Kidney epithelial cell (primary cell): ENCODE measurements around the genes WNT16, PTPRZ1, FEZF1, IQUB and LMOD2.

GRCh38 chr7:117019973-117021268 is 67.1 kb downstream of the ST7 start:
- RAMPAGE, long total RNA: no peak
- RRBS: no CpG with 5 or more reads among the region's 19 CpGs

GRCh38 chr7:117273921-117274389 is 48.9 kb downstream of the WNT2 start:
- RAMPAGE, long total RNA: no peak
- RRBS: 7% methylated on average over 3 of the region's 12 CpGs

DNA sequence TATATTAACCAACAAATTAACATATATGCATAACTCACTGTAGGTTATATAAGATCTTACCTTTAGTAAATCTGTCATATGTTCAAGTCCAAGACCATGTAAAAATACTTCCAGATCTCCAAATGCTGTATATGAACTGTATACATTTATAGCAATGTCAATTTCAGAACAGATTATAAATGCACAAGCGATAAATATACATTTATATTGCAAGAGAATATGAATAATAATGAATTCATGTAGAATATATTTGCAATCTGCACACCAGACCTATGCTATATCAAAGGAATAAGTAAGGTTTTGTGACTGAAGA is 45.3 kb downstream of the ASZ1 start:
- RAMPAGE, long total RNA: no peak
- RRBS: no CpG with 5 or more reads among the region's 1 CpG

DNA sequence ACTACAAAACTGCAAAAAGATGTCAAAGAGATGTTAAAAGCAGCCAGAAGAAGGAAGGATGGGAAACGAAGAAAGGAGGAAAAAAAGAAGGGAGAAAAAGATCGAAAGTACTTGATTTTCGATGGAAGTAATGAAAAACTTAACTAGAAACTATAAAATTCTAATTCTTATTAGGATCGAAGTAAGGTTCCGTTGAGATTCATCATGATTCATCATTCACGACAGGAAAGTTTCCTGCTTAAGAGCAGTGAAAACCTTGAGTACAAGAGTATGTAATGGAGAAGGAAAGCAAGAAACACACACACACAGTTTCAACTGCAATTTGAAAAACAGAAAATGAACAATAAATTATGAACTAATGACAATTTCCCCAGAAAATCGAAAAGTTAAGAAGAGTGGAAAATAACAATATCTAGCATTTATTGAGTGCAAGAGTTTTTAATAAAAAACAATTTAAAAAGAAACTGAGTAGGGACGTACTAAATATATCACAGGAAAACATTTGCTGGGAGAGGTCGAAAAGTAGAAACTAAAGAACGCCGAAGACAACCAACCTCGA is 1.1 kb upstream of the ING3 start:
- RAMPAGE, long total RNA: no peak
- RRBS: no CpG with 5 or more reads among the region's 12 CpGs

DNA sequence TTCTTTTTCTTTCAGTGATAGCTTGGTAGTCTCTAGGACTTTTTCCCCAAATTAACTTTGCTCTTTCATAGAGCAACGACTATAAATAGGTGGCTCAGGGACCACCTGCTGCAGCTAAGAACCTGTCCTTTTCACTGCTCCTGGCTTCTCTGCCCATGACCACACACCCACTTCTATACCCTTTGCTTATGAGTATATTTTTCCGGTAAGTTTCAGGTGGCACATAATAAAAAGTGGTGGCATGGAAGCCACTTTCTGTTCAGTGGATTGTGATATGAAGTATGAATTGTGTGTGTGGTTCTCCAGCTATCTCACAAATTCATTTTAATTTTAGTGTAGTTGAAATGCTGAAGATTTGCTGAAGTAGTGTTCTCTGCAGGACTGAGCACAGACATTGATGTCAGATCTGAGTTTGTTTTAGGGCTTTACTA is 1.3 kb downstream of the ING3 start:
- RAMPAGE, long total RNA: no peak
- RRBS: no CpG with 5 or more reads among the region's 2 CpGs

DNA sequence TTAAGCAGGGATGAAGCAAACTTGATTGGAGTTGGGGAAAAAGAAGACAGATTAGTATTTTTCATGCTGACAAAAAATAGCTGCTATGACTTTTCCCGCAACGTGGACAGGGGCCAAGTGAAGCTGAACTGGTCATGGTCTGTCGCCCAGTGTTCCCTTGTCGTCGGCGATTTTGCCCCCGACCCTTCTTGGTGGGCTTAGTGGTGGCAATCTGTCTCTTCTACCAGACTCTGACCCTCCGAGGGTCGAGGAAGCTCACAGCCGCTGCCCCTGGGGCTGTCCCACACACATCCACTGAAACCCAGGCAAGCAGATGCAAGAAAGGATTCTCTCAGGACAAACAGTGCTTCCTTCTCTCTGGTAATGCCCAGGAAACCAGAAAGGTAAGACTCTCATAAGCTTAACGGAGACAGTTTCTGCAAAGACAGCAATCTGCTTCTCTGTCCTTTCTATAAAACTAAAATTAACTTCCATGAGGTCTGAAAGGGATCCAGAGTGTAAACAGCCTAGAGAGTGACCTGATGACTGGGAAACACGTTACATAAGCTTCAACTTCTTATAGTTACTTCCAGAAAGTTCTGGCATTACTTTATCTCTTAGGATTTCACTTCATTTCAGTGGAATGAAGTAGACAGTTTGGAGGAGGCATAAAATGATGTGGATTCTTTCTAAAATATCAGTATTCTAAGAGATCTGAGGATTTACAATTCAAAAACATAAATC is 1.1 kb downstream of the CPED1 start:
- RAMPAGE, long total RNA: no peak
- RRBS: no CpG with 5 or more reads among the region's 12 CpGs

DNA sequence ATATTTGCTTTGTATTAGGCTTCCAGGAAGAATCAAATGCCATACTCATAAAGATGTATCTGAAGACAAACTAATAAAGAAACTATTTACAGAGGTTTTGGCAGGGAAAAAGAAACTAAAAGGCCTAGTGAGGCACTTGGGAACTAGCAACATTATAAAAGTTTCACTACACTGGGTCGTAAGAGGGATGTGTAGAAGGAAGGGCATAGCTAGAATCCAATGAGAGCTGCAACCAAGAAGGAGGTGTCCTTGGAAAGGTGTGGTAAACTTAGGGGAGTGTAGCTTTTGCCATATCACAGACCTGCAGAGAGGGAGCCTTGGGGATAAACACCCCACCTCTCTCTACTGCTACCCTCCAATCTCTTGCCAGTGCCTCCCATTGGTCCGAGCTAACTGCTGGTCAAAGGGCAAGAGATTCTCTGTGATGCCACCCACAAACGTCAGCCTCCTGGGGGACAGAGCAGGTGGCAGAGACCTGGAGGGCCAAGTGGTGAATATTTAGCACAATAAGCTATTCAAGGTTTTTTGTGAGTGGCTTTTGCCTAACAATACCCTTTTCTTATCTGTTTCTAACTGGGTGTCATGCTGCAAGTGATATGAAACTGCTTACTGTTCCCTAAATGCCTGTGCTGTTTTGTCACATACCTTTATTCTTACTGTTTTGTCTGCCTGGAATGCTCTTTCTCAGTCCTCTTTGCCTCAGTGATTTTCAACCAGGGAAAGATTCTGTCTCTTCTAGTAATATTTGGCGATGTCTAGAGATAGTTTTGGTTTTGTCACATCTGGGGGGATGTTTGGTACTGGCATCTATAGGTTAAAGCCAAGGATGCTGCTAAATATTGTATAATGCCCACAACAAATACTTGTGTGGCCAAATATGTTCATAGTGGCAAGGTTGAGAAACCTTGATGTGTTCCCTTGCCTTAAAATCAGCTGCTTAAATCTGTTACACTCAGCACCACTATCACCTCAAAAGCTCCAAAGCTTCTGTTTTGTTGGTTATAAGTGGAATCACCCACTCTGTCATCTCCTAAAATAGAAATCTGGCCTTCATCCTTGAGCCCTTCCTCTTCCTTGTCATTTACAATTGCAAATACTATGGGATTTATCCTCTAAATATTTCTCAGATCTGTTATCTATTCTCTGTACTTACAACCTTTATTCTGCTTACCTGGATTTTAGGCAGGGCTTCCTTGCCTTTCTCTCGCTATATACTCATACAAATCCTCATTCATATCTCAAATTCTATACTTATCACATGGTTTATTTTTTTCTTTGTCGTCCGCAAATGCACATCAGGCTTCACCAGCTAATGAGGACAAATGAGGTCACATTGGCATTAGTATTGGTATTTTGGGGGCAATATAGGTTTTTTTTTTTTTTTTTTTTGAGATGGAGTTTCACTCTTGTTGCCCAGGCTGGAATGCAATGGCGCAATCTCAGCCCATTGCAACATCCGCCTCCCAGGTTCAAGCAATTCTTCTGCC is 61.1 kb downstream of the CPED1 start:
- RAMPAGE, long total RNA: no peak
- RRBS: no CpG with 5 or more reads among the region's 9 CpGs

GRCh38 chr7:121313597-121314290 is 15.1 kb upstream of the WNT16 start:
- RAMPAGE, long total RNA: no peak
- RRBS: no CpG with 5 or more reads among the region's 8 CpGs

GRCh38 chr7:121328545-121329170 is at the start of gene WNT16:
TSS of gene WNT16 (plus strand) at chr7:121329000.
- RAMPAGE, long total RNA: no peak
- RRBS: no CpG with 5 or more reads among the region's 26 CpGs

DNA sequence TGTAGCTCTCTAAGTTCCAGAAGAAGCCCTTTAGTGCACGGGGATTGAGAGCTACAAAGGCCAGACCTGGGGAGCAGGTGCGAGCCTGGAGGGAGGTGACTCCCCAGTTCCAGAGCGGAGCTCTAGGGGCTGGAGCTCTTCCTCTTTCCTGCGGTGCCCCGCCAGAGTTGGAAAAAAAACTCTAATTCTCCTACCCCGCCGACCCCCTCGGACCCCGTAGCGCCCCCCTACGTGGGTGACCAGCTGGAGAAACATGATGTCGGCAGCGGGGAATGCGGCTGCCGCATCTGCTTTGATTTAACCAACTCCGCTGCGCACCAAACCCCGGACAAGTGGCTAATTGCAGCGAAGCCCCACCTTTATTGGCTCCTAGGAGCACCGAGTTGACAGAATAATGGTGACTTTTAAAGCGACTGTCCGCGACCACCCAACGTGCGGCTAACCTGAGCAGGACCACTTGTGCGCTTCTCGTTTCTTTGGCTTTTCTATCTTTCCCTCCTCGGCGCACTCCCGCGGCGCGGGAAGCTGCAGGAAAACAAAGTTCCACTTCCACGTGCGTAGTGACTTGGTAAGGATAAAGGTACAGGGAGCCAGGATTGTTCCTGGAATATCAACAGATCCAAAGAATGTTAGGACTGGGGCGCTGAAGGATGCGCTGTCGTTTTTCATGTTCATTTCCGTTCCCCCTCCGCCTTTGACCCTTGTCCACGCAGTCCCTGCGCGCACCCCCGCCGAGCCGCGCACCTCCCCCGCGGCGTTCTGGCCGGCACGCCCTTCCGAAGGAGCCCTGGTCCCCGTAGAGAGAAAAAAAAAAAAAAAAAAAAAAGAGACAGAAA is 1.3 kb downstream of the WNT16 start:
- RAMPAGE, long total RNA: no peak
- RRBS: no CpG with 5 or more reads among the region's 54 CpGs

DNA sequence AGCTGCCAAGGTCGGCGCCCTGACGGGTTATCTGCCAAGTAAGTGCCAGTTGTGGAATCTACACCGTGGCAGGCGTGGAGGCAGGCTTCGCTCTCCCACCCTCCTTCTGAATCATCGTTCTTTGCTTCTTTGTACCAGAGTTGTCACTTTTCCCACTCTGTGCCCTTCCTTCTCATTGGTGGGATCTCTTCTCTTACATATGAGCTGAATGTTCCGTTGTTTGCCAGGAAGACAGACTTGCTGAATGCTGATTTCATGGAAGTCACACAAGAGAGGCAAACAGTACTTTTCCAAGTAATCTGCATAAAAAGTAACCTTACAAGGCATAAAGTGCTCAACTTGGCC is 40.6 kb upstream of the PTPRZ1 start:
- RAMPAGE, long total RNA: no peak
- RRBS: no CpG with 5 or more reads among the region's 8 CpGs

DNA sequence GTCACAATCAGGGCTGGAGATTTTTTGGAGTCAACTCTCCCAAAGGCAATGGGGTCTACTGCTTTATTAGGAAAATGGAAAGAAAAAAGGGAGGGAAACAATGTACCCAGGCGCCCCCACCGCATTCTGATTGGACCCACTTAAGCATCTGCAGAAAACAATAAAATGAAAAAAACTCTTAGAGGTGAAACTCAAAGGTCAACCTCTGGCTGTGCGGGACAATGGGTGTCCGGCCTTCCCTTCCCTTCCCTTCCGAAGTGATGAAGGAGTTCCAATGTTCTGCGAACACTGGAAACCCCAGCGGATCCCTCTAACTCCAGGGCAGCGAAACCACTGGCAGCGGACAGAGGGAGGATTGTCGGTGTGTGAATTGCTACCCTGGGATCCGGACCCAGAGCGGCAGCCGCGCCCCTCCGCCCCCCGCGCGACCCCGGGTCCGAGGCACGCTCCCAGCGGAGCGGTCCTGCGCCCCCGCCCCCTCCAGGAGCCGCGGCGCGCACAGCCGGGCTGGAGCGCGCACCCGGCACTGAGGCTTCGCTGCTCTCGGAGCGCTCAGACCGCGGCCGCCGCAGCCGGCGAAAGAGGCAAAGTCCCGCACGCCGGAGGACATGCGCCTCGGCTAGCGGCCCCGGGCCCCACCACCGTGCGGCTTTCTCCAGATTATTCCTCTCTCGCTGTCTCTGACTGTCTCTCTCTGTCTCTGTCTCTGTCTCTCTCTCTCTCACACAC is at the start of gene PTPRZ1:
Gene PTPRZ1, plus strand, starts transcription at position 555 of the 729 bp plus-strand sequence.
- RAMPAGE, long total RNA: no peak
- RRBS: under 1% methylated on average over 28 of the region's 52 CpGs

DNA sequence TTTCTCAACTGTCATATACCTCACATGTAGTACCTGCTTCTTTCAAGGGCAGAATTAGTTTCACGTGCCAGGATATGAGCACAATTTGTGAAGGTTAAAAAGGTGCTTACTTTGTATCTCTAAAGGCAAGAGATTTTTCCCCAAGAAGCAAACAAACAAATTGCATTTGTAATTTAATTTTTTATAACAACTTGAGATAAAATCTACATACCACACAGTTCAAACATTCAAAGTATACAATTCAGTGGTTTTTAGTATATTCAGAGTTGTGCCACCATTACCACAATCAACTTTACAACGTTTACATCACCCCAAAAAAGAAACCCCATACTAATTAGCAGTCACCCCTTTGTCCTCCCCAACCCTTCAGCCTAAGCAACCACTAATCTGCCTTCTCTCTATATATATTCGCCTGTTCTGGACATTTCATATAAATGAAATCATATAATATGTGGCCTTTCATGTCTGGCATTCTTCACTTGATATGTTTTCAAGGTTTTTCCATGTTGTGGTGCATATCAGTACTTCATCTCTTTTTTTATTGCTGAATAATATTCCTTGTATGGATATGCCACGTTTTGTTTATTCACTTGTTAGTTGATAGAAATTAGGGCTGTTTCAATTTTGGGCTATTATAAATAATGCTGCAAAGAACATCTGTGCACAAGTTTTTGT is 70.5 kb downstream of the AASS start:
- RAMPAGE, long total RNA: no peak
- RRBS: no CpG with 5 or more reads among the region's 4 CpGs

- RAMPAGE, long total RNA: no peak
- RRBS: no CpG with 5 or more reads among the region's 44 CpGs
These were observed at the start of gene FEZF1 for GRCh38 chr7:122304241-122305229. TSS of gene FEZF1 (minus strand) at chr7:122304750.

DNA sequence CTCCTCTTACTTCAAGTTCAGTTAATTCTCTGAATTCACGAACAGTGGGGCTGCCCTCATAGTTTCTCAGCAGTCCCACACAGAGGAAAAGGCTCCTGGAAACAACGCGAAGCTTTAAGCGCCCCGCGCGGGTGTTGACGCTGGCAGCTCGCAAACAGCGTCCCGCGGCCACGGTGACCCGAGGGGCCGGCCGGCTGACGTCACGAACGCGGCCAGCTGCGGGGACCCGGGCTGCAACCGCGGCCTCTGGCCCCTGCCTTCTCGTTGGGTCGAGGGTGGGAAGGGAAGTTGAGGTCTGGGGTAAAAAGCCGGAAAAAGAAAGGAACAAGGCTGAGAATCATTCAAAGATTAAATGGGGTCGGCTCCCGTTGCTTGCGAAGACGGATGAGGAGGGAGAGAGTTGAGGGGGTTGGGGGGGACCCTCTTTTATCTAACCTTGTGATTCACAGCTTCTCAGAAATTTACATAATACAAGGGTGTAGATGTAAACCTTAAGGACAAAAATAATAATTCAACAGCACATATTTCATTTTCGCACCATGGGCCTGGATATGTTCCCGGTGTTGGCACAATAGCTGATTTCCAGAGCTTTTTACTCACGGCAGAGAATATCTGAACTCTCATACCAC is 7.3 kb upstream of the FEZF1 start:
- RAMPAGE, long total RNA: no peak
- RRBS: 1% methylated on average over 10 of the region's 34 CpGs

DNA sequence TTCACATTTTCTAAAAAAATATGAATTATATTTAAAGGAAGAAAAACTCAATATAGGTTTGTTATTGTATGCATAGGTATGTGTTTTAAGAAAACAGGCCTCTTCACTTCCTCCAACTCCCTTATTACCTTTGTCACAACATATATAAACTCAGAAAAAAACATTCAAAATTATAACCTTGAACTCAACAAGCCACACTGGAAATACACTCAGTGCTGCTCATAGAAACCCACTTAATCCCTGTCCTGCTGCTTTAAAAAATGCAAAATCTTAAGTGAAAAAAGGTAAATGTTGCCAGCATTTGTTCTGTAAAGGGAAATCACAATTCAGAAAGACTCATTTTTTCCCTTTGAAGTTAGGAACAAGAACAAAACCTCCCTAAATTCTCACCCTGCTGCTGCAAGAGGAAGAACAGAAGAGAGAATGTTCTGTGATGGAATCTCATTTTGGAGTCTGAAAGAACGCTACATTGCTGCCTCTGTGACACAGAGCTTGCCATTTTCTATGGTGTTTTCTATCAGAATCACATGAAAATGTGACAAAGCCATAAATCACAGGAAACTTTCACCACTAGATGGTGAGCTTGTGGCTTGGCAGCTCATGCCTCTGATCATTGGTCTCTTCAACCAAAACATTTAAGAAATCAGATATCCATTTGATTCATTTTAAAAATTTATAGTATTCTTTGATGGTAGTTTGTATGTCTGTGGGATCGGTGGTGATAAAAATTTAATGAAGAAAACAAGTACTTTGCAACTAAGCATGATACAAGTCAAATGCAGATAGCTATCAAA is 83.1 kb downstream of the CADPS2 start:
- RAMPAGE, long total RNA: no peak
- RRBS: no CpG with 5 or more reads among the region's 2 CpGs

DNA sequence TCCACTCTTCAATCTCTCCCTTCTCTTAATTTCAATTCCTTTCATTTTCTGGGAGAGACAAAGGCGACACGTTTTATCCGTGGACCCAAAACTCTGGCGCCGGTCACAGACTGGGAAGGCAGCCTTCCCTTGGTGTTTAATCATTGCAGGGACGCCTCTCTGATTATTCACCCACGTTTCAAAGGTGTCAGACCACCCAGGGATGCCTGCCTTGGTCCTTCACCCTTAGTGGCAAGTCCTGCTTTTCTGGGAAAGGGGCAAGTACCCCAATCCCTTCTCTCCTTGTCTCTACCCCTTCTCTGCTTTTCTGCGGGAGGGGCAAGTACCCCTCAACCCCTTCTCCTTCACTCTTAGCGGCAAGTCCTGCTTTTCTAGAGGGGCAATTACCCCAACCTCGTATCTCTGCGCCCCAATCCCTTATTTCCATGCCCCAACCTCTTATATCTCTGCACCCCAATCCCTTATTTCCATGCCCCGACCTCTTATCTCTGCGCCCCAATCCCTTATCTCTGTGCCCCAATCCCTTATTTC is 68.8 kb downstream of the CADPS2 start:
- RAMPAGE, long total RNA: no peak
- RRBS: no CpG with 5 or more reads among the region's 13 CpGs

DNA sequence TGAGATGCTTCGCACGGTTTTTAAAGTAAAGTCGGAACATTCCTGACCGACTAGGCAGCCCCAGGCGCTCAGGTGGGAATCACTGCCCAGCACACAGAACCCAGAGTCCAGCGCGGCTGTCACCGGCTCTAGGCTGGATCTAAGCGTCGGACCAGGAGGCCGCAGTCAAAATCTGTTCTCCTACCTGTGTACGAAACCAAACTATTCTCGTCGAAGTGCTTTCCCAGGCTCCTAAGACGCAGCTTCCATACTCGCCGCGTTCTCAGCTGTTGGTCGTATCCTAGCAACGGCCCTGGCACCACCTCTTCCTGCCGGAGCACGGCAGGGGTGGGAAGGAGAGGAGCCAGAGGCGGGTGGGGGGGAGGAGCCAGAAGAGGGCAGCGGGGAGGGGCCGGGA is at the start of gene IQUB:
Gene IQUB, minus strand, starts transcription at position 288 of the 397 bp plus-strand sequence.
- RAMPAGE, long total RNA: start-site peak on the minus strand centred at position 294 of the sequence, 53 bp wide, 28 and 17 reads in 2 replicates
- RRBS: 2% methylated on average over 3 of the region's 25 CpGs

GRCh38 chr7:123637274-123637673 is 18.4 kb upstream of the LMOD2 start:
- RAMPAGE, long total RNA: no peak
- RRBS: no CpG with 5 or more reads among the region's 3 CpGs

DNA sequence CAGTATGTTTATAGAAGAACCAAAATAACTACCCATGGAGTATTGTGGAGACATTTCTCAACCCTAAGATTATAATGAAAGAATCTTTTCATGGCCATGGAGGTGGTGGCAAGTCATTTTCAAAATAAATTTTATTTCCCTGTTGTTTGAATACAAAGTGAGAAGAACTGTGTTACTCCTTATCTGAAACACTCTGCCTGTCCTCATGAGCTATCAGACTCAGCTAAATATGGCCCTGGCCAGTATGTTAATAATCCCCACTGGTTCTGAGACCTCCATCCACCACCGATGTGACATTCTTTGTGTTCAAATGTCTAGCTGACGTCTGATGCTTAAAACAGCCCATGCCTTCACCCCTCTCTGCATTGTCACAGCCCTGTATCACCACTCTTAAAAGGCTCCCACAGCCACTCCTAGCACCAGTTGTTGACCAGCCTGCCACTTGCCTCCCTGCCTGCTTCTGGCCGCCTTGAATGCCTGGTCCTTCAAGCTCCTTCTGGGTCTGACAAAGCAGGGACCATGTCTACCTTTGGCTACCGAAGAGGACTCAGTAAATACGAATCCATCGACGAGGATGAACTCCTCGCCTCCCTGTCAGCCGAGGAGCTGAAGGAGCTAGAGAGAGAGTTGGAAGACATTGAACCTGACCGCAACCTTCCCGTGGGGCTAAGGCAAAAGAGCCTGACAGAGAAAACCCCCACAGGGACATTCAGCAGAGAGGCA is at the start of gene LMOD2:
Gene LMOD2, plus strand, starts transcription at position 422 of the 723 bp plus-strand sequence.
- RAMPAGE, long total RNA: no peak
- RRBS: no CpG with 5 or more reads among the region's 11 CpGs